Right atrium auricular region (tissue), 2 donors: ENCODE measurements around a stretch of chr19.

DNA sequence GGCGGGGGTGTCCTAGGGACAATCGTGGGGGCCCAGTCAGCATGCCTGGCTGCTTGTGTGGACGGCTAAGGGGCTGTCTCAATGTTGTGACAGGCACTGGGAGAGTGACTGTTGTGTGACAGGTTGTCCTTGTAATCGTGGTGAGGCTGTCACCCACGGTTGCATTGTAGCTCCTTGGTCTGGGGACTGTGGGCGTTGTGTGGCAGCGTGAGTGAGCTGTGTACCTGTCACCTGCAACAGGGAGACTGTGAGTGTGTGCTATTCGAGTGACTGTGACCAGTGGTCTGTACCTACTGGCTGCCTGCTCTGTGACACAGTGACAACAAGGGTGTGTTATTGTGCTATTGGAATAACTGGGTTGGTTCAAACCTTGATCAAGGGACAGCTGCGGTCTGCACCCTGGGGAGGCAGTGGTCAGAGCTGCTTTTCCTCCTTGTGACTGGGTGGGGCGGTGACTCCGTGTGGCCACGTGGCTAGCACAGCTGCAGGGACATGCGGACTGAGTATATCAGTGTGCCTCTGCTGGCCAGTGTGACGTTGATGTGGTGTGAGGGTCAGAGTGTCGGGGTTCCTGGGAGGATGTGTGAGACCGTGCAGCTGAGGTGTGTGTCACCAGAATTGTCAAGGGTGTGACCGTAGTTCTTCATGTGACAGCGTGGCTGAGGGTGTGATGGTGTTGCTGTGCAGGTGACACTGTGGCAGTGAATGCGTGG is 10.2 kb upstream of the NFIX start:
- PRO-cap, result no peak
- RAMPAGE, long total RNA, 2 experiments, result no peak in any of the 2 experiments

- PRO-cap, result bidirectional peak, plus-strand start at chr19:13013106, minus-strand start at chr19:13012994; bidirectional peak, plus-strand start at chr19:13013548, minus-strand start at chr19:13013421
- RAMPAGE, long total RNA, 2 experiments, result no peak in any of the 2 experiments
These were observed 17.7 kb downstream of the NFIX start for GRCh38 chr19:13012721-13013633.

DNA sequence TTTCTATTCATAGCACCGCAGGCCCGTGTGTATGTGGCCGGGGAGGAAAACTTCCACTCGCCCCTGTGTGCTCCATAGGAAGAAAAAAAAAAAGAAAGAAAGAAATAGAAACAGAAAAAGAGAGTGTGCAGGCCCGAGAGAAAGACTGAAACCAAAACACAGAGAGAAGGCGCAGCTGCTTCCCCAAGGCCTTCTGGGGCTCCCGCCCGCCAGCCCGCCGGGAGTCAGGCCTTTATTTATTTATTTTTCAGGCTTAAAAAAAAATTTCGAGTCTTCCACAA is 27.2 kb downstream of the NFIX start:
- PRO-cap, result bidirectional peak, plus-strand start at position 145 of the sequence, minus-strand start at position 158 of the sequence; unidirectional peak, minus-strand start at position 208 of the sequence
- RAMPAGE, long total RNA, 2 experiments, result no peak in any of the 2 experiments

- PRO-cap, result no peak
- RAMPAGE, long total RNA, 2 experiments, result no peak in any of the 2 experiments
These were observed 38.9 kb downstream of the NFIX start for GRCh38 chr19:13034024-13034667.

DNA sequence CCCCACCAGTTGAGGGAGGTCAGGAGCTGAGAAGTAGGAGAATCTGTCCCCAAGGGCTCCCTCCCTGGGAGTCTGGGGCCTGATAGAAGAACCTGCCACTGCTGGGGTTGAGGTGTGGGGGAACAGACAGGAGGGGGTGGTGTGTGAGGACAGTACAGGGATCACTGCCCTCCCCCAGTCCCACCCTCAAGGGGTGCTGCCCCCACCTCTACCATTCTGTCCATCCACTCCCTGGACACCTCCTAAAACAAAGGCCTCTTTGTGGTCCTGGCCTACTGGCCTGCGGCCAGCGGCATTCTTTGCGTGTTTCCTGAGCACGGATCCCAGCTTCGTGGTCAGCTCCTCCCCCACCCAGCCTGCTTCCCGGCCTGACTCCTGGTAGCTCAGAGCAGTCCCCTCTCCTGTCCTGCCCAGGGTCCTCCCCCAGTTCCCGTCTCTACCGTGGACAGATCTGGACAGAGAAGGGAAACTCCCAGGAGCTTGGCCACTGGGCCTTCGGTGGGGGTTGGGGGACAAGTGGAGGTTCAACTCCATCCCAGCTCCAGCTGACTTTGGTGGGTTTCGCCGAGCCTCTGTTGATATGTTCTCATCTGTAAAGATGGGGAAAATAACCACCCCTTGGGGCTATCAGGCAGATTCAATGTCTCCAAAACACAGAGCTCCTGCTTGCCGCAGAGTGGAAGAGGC is 48.8 kb downstream of the LYL1 start:
- PRO-cap, result bidirectional peak, plus-strand start at position 391 of the sequence, minus-strand start at position 453 of the sequence
- RAMPAGE, long total RNA, 2 experiments, result no peak in any of the 2 experiments

GRCh38 chr19:13060613-13061677 is 41.7 kb downstream of the LYL1 start:
- PRO-cap, result bidirectional peak, plus-strand start at chr19:13061141, minus-strand start at chr19:13060862; unidirectional peak, minus-strand start at chr19:13061479
- RAMPAGE, long total RNA, 2 experiments, result no peak in any of the 2 experiments

GRCh38 chr19:13072251-13072619 is 30.4 kb downstream of the LYL1 start:
- PRO-cap, result unidirectional peak, minus-strand start at chr19:13072351
- RAMPAGE, long total RNA, 2 experiments, result no peak in any of the 2 experiments

GRCh38 chr19:13081613-13081977 is 21.1 kb downstream of the LYL1 start:
- PRO-cap, result no peak
- RAMPAGE, long total RNA, 2 experiments, result no peak in any of the 2 experiments

GRCh38 chr19:13098793-13099193 is 3.9 kb downstream of the LYL1 start:
- PRO-cap, result no peak
- RAMPAGE, long total RNA, 2 experiments, result no peak in any of the 2 experiments

- PRO-cap, result no peak
- RAMPAGE, long total RNA, 2 experiments, result no peak in any of the 2 experiments
These were observed 14.5 kb downstream of the STX10 start for GRCh38 chr19:13135590-13136107.

- PRO-cap, result no peak
- RAMPAGE, long total RNA, 2 experiments, result no peak in any of the 2 experiments
These were observed 897 bp downstream of the STX10 start for GRCh38 chr19:13149322-13149634.

- PRO-cap, result no peak
- RAMPAGE, long total RNA, 2 experiments, result no peak in any of the 2 experiments
These were observed 107.5 kb downstream of the CACNA1A start for GRCh38 chr19:13398765-13399153.

DNA sequence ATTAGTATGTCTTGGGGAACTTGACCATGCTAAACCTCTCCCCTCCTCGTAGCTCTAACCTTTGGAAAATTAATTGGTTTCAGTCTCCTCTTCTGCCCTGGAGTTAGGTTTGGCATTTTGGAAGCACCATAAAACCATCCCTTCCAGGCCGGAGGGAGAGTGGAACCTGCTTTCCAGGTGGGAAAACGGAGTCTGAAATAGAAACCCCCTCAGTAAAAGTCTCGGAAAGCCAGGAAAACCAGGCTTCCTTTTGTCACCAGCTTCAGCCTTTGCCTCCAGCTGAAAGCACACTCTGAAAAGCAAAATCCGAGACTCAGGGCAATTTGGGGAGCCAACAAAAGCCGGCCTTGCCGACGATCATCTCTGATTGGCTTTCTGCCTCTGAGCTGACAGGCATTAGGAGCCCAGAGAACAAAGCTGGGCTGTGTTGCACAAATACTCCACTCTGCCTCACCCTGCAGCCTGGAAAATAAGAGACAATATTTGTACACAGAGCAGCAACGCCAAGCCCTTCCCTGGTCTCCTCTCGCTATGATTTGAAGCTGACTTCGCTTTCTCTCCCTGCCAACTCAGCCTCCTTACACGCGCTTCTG is 47.0 kb downstream of the CACNA1A start:
- PRO-cap, result no peak
- RAMPAGE, long total RNA, 2 experiments, result no peak in any of the 2 experiments

DNA sequence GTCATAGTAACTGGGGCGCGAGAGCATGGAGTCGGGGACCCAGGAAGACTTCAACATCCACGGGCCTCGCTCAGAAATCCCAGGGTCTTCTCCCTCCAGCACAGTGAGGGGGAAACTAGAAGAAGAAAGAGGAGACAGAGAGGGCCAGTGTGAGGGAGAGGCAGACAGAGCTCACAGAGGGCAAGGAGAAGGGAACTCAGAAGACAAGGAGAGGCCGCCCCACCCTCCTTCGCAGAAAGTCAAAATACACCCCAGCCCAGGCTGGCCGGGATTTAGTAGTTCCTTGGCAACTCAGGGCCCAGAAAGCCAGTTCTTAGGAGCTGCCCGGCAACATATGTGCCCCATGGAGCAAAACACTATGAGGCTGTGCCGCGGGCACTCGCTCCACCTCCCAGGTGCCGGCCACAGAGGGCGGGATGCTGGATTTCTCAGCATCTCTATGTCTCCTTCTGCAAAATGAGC is 93.7 kb upstream of the CACNA1A start:
- PRO-cap, result no peak
- RAMPAGE, long total RNA, 2 experiments, result no peak in any of the 2 experiments

DNA sequence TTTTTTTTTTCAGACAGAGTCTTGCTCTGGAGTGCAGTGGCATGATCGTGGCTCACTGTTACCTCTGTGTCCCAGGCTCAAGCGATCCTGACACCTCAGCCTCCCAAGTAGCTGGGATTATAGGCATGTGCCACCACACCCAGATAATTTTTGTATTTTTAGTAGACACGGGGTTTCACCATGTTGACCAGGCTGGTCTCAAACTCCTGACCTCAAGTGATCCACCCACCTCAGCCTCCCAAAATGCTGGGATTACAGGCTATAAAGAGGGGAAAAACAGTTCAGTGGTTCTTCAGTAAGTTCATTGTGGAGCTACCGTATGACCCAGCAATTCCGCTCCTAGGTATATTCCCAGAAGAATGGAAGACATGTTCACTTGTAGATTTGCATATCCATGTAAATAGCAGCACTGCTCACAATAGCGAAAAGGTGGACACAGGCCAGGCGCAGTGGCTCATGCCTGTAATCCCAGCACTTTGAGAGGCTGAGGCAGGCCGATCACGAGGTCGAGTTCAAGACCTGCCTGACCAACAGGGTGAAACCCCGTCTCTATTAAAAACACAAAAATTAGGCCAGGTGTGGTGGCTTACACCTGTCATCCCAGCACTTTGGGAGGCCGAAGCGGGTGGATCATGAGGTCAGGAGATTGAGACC is 5.5 kb downstream of the C19orf53 start:
- PRO-cap, result no peak
- RAMPAGE, long total RNA, 2 experiments, result no peak in any of the 2 experiments

DNA sequence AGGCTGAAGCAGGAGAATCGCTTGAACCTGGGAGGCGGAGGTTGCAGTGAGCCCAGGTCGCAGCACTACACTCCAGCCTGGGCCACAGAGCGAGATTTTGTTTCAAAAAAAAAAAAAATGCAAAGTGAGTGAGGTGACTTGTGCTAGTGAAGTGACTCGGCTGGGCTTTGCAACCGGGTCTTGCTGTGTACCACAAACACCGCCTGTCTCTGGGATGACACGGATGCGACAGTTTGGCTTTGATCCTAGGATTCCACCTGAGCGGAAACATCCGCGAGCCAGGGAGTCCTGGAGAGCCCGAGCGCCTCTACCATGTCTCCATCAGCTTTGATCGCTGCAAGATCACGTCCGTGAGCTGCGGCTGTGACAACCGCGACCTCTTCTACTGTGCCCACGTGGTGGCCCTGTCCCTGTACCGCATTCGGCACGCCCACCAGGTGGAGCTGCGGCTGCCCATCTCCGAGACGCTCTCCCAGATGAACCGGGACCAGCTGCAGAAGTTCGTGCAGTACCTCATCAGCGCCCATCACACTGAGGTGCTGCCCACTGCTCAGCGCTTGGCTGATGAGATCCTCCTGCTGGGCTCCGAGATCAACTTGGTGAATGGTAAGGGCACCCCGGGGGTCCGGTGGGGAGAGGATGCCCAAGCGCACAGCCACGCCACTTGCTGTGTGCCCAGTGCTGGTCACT is 9.4 kb downstream of the ZSWIM4 start:
- PRO-cap, result no peak
- RAMPAGE, long total RNA, 2 experiments, result no peak in any of the 2 experiments

GRCh38 chr19:13812645-13813153 is 17.5 kb downstream of the ZSWIM4 start:
- PRO-cap, result no peak
- RAMPAGE, long total RNA, 2 experiments, result no peak in any of the 2 experiments

DNA sequence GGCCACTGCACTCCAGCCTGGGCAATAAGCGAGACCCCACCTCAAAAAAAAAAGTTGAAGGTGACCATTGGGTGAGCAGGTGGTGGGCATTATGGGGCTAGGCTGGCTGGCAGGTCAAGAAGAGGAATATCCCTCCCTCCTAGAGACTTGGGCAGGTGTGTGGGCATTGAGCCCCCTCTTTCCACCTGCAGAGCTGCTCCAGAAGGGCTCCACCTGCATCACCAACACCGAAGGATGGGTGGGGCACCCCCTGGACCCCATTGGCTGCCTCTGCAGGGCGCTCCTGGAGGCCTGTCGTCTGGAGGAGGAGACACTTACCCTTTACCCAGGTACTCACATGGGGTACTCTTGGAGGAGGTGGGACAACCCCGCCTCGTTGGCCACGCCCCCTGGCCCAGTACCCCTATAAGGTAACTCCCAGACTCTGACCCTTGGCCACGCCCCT is 21.8 kb downstream of the ZSWIM4 start:
- PRO-cap, result no peak
- RAMPAGE, long total RNA, 2 experiments, result no peak in any of the 2 experiments

- PRO-cap, result bidirectional peak, plus-strand start at chr19:13839818, minus-strand start at chr19:13839699; bidirectional peak, plus-strand start at chr19:13839921, minus-strand start at chr19:13839915; bidirectional peak, plus-strand start at chr19:13840122, minus-strand start at chr19:13840001
- RAMPAGE, long total RNA, 2 experiments, result no peak in any of the 2 experiments
These were observed 37.2 kb upstream of the NANOS3 start for GRCh38 chr19:13839447-13840326.

- PRO-cap, result unidirectional peak, plus-strand start at chr19:13865226
- RAMPAGE, long total RNA, 2 experiments, result no peak in any of the 2 experiments
These were observed 12.0 kb upstream of the NANOS3 start for GRCh38 chr19:13864845-13865476.